Prostate gland (tissue), 2 donors: ENCODE measurements around a stretch of chr6.

- PRO-cap = bidirectional peak, plus-strand start at chr6:30616283, minus-strand start at chr6:30616092
- RAMPAGE, long total RNA, 2 experiments = no peak in any of the 2 experiments
These were observed 609 bp downstream of the PPP1R10 start for GRCh38 chr6:30616188-30617079.

DNA sequence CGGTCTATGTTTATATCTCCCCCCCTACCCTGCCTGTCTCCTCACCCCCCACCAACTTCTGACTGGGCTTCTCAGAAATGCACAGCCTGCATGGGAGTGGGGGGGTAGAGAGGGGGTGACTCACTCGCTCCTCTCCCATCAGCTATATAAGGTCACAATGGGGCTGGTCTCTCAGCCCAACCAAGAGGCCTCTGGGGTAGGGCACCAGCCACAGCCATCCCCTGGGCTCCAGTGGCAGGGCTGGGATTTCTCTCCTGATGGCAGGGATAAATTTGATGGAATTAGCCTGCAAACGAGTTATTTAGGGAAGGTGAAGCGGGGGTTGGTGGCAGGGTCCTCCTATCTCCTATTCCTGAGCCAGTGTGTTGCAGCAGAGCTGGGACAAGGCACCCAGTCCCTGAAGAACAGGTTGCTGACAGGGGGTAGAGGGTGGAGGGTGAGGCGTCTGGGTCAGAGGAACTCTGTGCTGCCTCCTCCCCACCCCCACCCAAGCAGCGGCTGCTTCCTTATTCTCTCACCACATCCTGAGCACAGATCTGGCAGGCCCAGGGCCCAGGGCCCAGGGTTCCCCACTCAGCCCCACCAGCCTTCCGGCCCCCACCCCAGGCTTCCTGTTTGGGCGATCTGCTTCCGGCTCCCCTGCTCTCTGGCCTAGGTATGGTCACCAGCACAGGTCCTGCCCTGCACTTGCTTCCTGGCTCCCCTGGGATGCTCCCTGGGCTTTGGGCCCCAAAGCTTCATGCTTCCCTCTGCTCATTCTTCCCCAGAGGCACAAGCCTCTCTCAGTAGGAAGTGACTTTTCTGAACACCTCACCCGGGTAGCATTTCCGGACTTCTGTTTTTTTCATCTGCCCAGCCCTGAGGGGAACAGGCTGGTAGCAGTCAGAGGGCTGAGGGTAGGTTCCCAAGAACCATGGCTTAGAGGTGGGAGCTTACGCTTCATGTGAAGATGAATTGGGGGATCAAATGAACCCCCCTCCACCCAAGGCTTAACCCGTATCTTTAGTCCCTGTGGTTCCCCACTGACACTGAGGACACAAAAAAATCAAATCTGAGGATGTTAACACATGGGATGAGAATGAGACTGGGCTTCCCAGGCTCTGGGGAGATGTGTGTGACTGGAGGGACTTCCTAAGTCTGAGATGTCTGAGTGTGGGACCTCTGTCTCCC lies 3.9 kb downstream of the PPP1R18 start:
- PRO-cap = bidirectional peak, plus-strand start at position 217 of the sequence, minus-strand start at position 60 of the sequence; bidirectional peak, plus-strand start at position 658 of the sequence, minus-strand start at position 526 of the sequence; bidirectional peak, plus-strand start at position 885 of the sequence, minus-strand start at position 784 of the sequence
- RAMPAGE, long total RNA, 2 experiments = no peak in any of the 2 experiments

- PRO-cap = no peak
- RAMPAGE, long total RNA, 2 experiments = no peak in any of the 2 experiments
These were observed 4.0 kb downstream of the TUBB start for GRCh38 chr6:30724022-30724596.

DNA sequence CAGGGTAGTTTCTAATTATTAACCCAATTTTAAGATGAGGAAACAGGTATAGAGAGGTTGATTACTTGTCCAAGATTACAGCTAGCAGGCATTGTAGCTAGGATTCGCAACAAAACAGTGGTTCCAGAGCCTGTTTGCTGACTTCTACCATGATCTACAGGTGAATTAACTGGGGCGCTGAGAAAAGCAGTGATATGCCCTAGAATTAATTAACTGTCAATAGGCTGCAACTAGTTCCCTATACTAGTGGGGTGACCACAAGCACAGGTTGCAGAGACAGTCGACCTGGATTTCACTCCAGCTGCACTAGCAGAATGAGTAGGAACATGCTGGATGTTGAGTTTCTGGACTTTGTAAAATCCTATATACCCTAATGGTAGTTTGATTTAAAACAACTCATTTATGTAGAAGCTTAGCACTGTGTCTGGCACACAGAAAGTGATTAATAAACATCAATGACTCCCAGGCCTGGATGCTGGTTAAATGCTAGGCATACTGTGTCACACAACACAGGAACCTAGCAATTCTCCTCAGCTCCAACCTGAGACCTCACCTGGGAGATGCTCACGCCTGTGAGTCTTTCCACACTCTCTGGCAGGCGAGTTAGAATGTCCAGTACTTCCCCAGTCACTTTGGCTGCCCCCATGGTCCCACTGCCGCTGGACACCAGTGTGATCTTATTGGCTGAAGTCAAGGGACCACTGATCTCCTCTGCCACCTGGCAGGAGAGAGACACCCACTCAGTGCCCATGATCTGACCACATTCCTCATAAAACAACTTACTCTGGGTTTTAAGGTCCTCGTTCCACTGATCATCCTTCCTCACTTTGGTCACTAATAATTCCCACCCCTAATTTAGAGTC lies 9.5 kb downstream of the TUBB start:
- PRO-cap = no peak
- RAMPAGE, long total RNA, 2 experiments = start-site peak on the minus strand in 1 of 2 experiments, centred at position 672 of the sequence, 47 reads per replicate

- PRO-cap = no peak
- RAMPAGE, long total RNA, 2 experiments = no peak in any of the 2 experiments
These were observed 2.2 kb downstream of the FLOT1 start for GRCh38 chr6:30740376-30740638.

- PRO-cap = no peak
- RAMPAGE, long total RNA, 2 experiments = no peak in any of the 2 experiments
These were observed 1.5 kb downstream of the FLOT1 start for GRCh38 chr6:30741006-30741399.

DNA sequence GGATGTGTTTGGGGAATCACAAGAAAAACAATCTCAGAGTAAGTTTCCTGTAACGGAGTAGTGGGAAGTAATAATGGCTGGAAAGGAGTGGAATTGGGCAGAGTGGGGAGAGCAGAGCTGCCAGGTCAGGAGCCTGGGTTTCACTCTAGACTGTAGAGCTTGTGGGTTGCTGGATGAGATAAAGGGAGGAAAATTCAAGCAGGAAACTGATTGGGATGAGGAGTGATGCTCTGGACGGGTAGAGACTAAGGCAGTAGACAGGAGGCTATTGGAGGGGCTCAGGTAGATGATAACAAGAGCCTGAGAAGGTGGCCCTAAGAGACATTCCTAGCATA lies 3.1 kb upstream of the IER3 start:
- PRO-cap = no peak
- RAMPAGE, long total RNA, 2 experiments = no peak in any of the 2 experiments

DNA sequence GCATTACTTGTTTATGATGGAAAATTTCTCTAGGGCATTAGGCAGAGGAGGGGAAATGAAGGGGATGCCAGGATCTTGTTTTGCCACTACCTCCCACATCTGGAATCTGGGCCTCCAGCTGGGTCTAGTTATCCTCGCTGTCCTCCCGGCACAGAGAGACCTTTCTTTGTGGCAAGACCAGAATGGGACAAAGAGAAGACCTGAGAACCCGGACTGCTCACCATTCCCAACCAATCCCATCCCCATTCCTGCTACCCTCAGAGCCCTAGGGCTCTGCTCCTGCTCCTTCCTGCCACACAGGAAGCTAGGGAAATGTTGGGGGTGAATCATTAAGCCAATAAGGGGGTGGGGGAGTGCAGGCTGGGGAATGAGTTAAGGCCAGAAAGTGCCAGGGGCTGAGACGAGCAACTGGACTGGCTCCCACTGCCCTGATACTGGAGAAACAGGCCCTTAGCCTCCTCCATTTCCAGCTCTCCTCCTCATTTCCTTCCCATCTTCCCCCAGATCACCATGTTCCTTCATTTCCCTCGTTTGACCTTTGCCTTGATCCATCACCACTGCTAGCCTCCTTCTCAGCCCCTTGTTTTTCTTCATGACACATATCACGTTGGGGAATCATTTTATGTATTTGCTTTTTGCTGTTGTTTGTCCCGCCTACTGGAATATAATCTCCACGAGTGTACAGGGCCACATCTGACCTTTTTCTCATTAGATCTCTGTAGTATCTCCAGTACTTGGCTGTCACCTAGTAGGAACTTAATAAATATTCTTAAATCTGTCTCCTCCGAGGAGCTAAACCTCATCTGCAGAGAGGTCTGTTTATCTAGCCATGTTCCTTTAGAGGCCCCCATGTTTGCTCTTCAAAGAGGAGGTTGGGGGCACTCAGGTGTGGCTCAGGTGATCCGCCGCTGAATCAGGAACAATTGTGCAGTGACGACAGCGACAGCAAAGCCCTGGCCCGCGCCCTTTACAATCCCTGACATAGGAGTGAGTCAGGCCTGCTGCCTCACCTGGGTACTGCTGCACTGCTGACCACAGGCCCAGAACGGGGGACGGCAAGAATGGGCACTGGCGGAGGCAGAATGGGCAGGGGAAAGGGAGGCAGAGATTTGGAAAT lies 4.8 kb upstream of the IER3 start:
- PRO-cap = no peak
- RAMPAGE, long total RNA, 2 experiments = no peak in any of the 2 experiments

- PRO-cap = no peak
- RAMPAGE, long total RNA, 2 experiments = no peak in any of the 2 experiments
These were observed 14.7 kb upstream of the IER3 start for GRCh38 chr6:30759047-30759465.

- PRO-cap = unidirectional peak, plus-strand start at chr6:30820475
- RAMPAGE, long total RNA, 2 experiments = no peak in any of the 2 experiments
These were observed 64.1 kb upstream of the DDR1 start for GRCh38 chr6:30820178-30820632.

- PRO-cap = no peak
- RAMPAGE, long total RNA, 2 experiments = no peak in any of the 2 experiments
These were observed 41.2 kb upstream of the DDR1 start for GRCh38 chr6:30843048-30843644.

- PRO-cap = no peak
- RAMPAGE, long total RNA, 2 experiments = no peak in any of the 2 experiments
These were observed 37.1 kb upstream of the DDR1 start for GRCh38 chr6:30847145-30847626.

GRCh38 chr6:30890212-30890773 lies 6.0 kb downstream of the DDR1 start:
- PRO-cap = no peak
- RAMPAGE, long total RNA, 2 experiments = no peak in any of the 2 experiments

DNA sequence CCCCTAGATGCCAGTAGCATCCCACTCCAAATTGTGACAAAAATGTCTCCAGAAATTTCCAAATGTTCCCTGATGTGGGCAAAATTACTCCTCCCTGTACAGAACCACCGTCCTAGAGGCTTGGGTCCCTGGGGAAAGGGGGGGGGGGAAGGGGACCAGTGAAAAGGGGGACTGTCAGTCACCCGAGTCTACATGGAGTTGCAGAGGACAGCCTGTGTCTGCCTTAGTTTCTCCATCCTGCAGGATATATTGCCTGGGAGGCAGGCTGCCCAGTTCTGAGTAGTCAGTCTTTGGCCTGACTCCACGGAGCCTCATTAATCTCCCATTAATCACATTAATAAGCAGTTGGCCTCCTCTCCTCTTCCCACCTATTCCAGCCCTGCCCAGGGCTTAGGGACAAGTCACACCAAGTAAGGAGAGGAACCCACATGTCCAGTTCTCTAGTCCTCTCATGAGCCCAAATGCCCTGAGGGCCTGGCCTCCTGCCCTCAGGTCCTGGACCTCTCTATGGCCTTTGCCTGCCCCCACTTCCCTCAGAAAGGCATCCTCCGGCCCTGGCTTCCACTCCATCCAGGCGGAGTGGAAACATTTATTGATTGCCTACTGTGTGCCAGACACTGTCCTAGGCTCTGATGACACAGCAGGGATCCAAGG lies 1.3 kb upstream of the MUCL3 start:
- PRO-cap = no peak
- RAMPAGE, long total RNA, 2 experiments = no peak in any of the 2 experiments

GRCh38 chr6:30948917-30950453 lies 8.7 kb downstream of the MUCL3 start:
- PRO-cap = no peak
- RAMPAGE, long total RNA, 2 experiments = no peak in any of the 2 experiments

GRCh38 chr6:31056146-31056644 lies 45.9 kb downstream of the MUC22 start:
- PRO-cap = no peak
- RAMPAGE, long total RNA, 2 experiments = no peak in any of the 2 experiments

GRCh38 chr6:31087418-31088120 lies 24.8 kb downstream of the C6orf15 start:
- PRO-cap = no peak
- RAMPAGE, long total RNA, 2 experiments = no peak in any of the 2 experiments

DNA sequence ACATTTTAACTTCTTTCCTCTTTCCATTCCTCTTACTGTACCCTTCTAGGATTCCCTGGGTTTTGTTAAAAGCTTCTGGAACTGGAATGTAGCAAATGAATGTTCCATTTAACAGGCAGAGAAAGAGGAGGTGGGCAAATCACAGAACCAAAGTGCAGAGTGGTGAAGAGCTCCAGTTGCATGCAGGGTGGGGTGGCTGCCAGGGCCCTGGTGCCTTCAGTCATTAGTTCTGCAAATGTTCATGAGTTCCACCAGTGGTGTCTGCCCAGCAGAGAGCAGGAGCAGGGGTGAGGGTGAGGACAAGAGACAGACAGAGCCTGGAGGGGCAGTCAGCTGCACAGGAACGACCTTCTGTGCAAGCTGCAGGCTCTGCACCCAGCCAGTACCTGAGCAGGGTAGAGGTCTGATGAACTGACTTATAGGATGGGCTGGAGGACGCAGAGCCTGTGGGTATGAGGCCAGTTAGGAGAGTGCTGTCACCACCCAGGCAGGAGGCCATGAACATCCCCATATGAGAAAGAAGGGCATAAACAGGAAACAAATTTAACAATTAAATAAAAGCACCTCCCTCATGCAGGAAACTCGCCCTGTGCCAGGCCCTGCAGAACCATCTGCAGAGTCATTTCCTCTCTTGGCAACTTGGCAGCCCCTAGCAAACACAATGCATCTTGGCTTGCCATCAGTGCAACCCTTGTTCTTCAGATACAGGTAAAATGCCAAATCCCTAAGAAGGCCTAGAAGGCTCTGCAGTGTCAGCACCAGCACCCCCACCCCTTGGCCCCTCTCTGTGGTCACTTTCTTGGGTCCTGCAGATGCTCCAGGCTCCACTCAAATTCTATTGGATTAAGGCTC lies 18.0 kb downstream of the C6orf15 start:
- PRO-cap = no peak
- RAMPAGE, long total RNA, 2 experiments = no peak in any of the 2 experiments

GRCh38 chr6:31138120-31138534 lies 739 bp downstream of the PSORS1C2 start:
- PRO-cap = no peak
- RAMPAGE, long total RNA, 2 experiments = no peak in any of the 2 experiments

- PRO-cap = no peak
- RAMPAGE, long total RNA, 2 experiments = no peak in any of the 2 experiments
These were observed 27.8 kb upstream of the POU5F1 start for GRCh38 chr6:31198301-31198588.